ENCODE results near the gene PTGES.

- PRO-cap, result no peak
- RAMPAGE, long total RNA, 2 experiments, result no peak in any of the 2 experiments
Observed at GRCh38 chr9:128803527-128804309, 14.6 kb upstream of the ENDOG start.

GRCh38 chr9:128821812-128822912, 3.9 kb downstream of the ENDOG start:
- PRO-cap, result no peak
- RAMPAGE, long total RNA, 2 experiments, result no peak in any of the 2 experiments

- PRO-cap, result bidirectional peak, plus-strand start at chr9:128880357, minus-strand start at chr9:128880258
- RAMPAGE, long total RNA, 2 experiments, result no peak in any of the 2 experiments
Observed at GRCh38 chr9:128880138-128880529, 1.6 kb downstream of the KYAT1 start.

GRCh38 chr9:128885655-128886454, 3.9 kb downstream of the LRRC8A start:
- PRO-cap, result bidirectional peak, plus-strand start at chr9:128886063, minus-strand start at chr9:128885946
- RAMPAGE, long total RNA, 2 experiments, result no peak in any of the 2 experiments

DNA sequence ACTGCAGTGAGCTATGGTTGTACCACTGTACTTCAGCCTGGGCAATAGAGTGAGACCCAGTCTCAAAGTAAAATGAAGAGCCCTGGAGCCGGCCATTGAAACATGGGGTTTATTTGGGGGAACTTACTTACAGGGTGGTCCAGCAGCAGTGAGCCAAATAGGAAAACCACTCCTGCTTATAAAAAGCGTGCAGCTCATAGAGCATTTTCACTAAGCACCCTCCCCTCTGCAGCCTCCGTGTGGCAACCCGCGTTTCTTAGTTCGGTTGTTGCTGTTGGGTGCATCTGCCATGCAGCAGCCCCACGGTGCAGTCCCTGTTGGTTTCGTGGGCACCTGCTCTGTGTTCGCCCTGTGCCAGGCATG, 10.2 kb upstream of the PHYHD1 start:
- PRO-cap, result no peak
- RAMPAGE, long total RNA, 2 experiments, result no peak in any of the 2 experiments

DNA sequence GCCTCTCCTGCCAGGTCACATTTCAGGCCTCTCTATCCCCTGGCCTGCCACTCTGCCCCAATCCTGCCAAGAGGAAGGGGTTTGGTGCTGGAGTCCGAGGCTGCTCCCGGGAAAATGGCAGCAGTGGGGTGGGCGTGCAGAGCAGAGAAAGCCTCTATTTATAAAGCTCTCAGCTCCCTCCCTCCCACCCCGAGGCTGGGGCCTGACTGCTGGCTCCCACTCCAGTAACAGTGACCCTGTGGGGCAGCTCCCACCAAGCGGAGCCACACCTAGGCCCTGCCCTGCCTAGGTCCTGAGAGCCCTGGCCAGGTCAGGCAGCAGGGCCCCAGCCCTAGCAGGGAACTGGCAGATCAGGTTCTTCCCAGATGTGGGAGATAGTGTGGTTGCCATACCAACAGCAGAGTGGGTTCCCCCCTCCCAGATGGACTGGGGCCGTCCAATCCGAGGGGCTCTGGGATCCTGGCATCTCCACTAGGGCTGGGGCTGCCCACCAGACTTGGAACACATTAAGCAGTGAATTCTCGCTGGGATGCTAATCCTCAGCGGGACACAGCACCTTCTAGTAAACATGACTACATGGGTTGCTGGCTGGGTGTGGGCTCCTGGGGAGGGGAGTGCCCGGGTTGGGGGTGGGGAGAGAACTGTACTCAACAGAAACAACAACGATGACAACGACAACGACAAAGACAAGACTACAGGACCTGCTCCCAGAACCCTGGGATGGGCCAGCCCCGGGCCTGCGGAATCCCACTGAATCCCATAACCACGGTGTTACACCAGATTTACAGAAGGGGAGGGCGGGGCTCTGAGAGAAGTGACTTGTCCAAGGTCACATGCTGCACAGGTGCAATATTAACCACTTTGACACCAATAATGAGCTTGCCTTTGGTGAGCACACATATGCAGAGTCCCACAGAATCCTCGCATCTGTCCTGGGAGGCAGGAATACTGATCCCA, 1.5 kb downstream of the SH3GLB2 start:
- PRO-cap, result no peak
- RAMPAGE, long total RNA, 2 experiments, result no peak in any of the 2 experiments

GRCh38 chr9:129108633-129109861, 1.5 kb downstream of the CRAT start:
- PRO-cap, result unidirectional peak, plus-strand start at chr9:129109416; bidirectional peak, plus-strand start at chr9:129109742, minus-strand start at chr9:129109752
- RAMPAGE, long total RNA, 2 experiments, result no peak in any of the 2 experiments

DNA sequence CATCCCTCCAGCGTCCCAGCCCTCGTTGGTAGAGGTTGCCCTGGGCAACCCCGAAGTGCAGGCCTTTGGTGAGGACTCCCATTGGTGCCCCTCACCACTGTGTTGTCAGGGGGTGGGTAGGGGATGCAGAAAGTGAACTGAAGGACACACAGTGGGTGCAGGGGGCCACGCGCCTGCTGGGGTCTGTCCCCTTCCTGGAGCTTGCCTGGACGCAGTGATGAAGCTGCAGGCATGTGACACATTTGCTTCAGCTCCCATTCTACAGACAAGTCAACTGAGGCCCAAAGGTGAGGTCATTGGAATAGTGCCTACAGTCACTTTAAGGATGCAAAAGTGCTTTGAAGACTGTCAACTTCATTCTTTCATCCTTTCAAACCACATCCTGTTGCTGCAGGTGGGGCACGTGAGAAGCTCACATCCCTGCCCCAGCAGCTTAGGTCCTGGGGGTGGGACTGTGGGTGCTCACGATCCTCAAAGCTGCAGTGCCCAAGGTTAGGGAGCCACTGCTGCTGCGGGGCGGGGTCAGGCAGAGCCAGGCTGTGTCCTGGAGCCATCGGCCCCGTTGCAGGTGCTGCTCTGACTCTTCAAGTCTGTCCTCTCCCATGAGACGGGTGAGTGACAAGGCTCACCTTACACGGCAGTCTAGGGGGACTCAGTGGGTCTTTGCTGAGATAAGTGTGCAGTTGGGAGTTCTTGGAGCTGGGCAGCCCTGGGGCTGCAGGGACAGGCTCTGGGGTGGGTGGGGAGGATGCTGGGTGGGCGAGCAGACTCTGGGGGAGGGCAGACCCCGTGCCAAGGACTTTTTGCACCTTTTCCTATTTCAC, 57.9 kb upstream of the IER5L start:
- PRO-cap, result no peak
- RAMPAGE, long total RNA, 2 experiments, result no peak in any of the 2 experiments

GRCh38 chr9:129253040-129253758, 75.1 kb upstream of the IER5L start:
- PRO-cap, result no peak
- RAMPAGE, long total RNA, 2 experiments, result no peak in any of the 2 experiments

- PRO-cap, result no peak
- RAMPAGE, long total RNA, 2 experiments, result no peak in any of the 2 experiments
Observed at GRCh38 chr9:129315207-129315669, 137.2 kb upstream of the IER5L start.

DNA sequence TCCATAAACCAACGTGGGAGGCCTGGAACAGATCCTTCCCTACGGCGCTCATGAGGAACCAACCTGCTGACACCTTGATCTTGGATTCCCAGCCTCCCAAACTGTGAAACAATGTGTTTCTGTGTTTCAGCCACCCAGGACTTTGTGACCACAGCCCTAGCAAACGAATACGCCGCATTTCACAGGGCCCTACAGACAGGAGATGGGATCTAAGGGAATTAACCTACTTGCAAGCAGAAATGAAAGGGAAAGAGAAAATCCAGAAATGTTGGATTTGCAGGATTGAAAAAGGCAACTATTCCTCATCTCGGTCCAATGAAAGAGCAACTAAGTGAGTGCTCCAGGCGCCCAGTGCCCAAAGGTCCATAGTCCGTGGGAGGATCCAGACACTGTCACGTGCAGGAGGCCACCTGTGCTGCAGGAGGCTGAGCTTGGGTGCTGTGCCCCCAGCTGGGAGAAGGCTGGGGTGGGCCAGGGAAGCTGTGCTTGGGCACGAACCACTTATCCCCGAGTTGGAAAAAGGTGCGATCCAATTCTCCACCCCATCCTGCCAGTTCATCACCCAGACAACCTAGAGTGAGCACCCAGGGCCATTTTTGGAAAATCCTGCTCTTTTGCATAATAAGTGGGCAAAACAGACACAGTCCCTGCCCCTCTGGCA, 178.0 kb downstream of the C9orf50 start:
- PRO-cap, result no peak
- RAMPAGE, long total RNA, 2 experiments, result no peak in any of the 2 experiments

DNA sequence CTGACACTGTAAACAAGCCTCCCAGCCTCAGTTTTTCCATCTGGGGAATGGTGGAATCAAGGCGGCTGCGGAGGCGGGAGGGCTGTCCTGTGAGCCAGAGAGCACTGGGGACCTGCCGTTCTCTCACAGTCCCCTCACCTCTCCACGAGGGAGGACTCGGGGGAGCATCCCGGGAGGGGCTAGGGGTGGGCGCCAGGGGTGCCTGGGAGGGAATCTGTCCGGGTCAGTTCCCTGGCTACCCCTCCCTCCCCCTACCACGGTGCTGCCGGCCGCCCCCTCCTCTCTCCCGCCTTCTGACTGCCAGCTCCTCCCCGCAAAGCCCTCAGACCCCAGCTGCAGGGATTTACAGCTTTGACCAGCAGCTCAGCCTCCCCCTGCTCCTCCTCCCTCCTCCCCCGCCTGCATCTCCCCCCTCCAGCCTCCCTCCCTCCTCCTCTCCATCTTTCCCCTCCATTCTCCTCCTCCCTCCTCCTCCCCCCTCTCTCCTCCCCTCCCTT, 160.9 kb downstream of the C9orf50 start:
- PRO-cap, result bidirectional peak, plus-strand start outside the sequence, minus-strand start at position 337 of the sequence
- RAMPAGE, long total RNA, 2 experiments, result no peak in any of the 2 experiments

GRCh38 chr9:129487301-129487648, 133.6 kb downstream of the C9orf50 start:
- PRO-cap, result no peak
- RAMPAGE, long total RNA, 2 experiments, result no peak in any of the 2 experiments

DNA sequence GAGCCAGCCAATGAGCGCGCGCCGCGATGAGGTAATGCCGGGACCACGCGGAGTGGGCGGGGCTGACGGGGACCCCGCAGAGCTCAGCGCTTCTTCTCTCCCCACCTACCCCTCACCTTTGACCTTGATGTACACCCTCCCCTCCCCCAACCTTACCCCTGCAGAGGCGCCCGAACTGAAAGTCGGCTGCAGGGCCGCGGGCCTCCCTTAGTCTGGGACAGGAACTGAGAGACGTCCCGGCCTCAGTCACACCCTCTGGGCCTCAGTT, 124.9 kb downstream of the C9orf50 start:
- PRO-cap, result bidirectional peak, plus-strand start at position 155 of the sequence, minus-strand start outside the sequence
- RAMPAGE, long total RNA, 2 experiments, result no peak in any of the 2 experiments

GRCh38 chr9:129496326-129496531, 124.7 kb downstream of the C9orf50 start:
- PRO-cap, result no peak
- RAMPAGE, long total RNA, 2 experiments, result start-site peak on the plus strand in 1 of 2 experiments, at chr9:129496112-129496876 at its widest, 12 reads per replicate

- PRO-cap, result no peak
- RAMPAGE, long total RNA, 2 experiments, result no peak in any of the 2 experiments
Observed at GRCh38 chr9:129606466-129606944, 14.4 kb downstream of the C9orf50 start.

DNA sequence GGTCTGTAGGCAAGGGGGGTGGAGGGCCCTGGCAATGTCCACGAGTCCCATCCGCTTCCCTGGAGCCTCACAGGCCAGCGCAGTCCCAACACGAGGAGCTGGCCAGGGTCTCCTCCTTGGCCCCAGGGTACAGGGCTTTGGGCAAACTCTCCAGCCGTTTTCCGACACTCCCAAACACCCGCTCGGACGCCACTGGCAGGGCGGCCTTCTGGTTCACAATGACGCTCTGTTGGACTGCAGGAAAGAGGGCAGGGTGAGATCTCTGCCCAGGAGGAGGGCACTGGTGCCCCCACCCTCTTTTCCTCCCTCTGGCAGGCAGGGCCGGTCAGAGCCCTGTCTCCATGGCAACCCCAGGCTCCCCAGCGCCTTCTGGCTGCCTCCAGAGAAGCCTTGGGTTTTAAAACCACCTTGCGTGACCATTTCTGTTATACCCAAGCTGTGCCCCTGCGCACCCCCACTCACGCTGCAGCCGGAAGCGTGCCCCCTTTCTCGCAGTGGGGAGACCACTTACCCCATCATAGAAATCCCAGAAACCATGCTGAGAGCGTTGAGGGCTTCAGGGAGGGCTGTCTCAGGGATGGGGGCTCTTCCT, 7.4 kb downstream of the C9orf50 start:
- PRO-cap, result unidirectional peak, minus-strand start at position 236 of the sequence
- RAMPAGE, long total RNA, 2 experiments, result no peak in any of the 2 experiments

DNA sequence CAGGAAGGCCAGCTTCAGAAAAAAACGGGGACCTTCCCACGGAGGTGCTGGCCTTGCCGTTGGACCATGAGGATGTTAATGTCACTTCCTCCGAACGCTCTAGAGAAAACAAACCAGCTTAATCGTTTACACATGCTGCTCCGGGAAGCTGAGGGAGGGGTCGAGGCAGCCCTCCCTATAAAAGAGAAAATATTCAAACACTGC, 27.0 kb downstream of the PTGES start:
- PRO-cap, result no peak
- RAMPAGE, long total RNA, 2 experiments, result no peak in any of the 2 experiments

DNA sequence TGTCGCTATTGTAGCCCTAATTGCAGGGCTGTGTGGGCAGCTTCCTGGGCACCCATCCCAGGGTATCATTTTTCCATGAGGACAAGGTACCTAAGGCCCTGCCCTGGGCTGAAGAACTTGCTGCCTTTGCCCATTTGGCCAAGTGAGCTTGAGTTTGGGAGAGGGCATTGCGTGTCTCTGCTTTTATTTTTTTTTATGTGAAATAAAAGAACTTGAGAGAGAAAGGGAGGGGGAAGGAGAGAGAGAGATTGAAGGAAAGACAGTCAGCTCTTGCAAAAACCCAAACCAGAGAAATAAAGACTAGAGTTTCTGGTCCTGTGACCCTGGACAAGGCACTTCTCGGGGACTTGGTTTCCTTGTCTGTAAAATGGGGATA, 26.7 kb downstream of the PTGES start:
- PRO-cap, result no peak
- RAMPAGE, long total RNA, 2 experiments, result no peak in any of the 2 experiments

GRCh38 chr9:129752836-129753407, at the start of gene PTGES:
Gene PTGES, minus strand, starts transcription at chr9:129753042.
- PRO-cap, result bidirectional peak, plus-strand start at chr9:129753171, minus-strand start at chr9:129753034
- RAMPAGE, long total RNA, 2 experiments, result start-site peak on the minus strand in 1 of 2 experiments, at chr9:129753013-129753054 at its widest, 18 reads per replicate